Breast (tissue), 4 donors: ENCODE results near the genes TEX10 and NIPSNAP3A.

DNA sequence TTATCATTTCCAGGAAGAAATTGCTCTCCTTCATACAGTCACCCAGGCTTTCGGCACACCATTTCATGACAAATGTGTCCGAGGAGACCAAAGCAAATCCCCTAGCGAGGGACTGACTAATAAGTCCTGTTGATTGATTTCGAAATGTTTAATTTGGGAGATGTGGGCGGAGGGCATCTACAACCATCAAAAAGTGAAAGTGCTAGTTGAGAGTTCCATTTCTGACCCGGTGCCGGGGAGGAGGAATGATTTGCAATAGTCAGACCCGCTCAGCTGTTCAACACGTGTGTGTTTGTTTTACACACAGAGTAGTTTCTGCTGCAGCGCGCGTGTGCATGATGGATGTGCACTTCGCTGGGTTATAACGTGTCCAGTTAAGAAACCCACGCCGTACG lies 908 bp upstream of the NR4A3 start:
- PRO-cap, 3 experiments = peak in 1 of 3 experiments; most common plus-strand start position 255 of the sequence (in 1)
- RRBS = no CpG with 5 or more reads among the region's 17 CpGs

DNA sequence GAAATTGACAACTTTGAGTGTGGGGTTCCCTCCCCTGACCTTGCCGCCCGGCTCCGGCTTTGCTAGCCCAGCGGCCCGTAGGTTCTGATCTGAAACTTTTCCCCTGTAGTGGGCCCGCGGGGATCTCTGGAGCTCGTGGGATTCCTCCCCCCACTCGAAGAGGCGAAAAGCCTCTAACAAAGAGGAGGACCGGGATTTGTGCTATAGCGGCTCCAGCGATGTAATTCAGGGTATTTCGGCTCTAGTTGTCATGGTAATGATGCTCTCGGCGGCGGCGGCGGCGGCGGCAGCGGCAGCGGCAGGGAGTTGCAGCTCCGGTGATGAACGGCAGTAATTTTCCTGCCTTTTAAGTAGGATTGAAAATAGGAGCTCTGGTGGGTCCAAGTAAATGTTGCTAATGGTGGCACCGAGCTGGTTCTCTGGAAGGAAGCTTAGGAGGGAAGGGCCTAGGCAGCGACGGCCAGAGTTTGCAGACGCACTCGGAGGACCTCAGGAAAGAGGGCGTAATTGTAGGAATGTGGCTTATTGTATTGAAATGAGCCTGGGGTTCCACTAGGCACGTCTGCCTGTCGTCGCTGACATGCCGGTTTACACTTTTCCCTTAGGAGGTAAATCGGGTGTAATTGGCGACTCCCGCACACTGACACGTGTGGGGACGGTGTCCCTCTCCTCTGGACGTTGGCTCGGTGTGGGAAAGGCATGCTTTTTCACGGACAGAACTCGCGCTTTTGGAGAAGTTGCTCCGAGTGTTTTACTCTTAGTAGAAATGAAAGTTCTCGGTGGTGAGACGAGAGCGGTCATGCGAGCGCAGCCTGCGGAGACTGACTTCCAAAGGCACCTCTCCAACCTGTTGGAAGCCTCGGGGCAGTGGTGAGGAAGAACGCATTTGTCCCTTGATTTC lies 1.0 kb downstream of the NR4A3 start:
- PRO-cap, 3 experiments = peak in 1 of 3 experiments; most common plus-strand start position 295 of the sequence (in 1); most common minus-strand start position 175 of the sequence (in 1)
- RRBS = 0% methylated on average over 8 of the region's 54 CpGs

DNA sequence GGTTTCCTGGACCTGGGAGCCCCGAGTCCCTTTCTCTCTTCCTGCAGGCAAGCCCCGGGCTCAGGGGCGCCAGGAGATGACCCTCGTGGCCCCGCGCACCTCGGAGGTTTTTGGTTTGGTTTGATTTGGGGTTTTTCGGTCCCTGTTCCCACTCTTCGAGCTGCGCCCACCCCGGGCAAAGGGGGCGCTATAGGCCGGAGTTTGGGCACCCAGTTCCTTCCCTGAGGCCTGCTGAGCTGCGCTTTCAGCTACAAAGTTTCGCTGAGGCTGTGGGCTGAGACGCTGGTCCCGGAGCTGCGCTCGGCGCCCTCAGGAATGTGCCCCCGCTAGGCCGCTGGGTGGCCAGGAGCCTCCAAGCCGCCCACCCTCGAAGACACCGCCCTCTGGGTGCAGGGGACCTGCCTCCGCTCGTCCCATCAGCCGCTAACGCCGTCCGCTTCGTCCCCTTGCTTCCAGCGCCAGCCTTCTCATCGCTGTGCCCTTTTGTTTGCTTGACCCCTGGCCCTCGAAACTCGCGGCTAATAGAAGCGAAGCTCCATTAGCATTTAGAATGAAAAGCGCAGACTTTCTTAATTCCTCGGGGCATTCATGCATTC lies 3.0 kb downstream of the NR4A3 start:
- PRO-cap, 3 experiments = no peak in any of the 3 experiments
- RRBS = 2% methylated on average over 10 of the region's 40 CpGs

GRCh38 chr9:99998420-99999390 lies 92.3 kb downstream of the STX17 start:
- PRO-cap, 3 experiments = no peak in any of the 3 experiments
- RRBS = 93% methylated on average over 6 of the region's 43 CpGs

GRCh38 chr9:99999897-100000471 lies 93.5 kb downstream of the STX17 start:
- PRO-cap, 3 experiments = no peak in any of the 3 experiments
- RRBS = no CpG with 5 or more reads among the region's 6 CpGs

DNA sequence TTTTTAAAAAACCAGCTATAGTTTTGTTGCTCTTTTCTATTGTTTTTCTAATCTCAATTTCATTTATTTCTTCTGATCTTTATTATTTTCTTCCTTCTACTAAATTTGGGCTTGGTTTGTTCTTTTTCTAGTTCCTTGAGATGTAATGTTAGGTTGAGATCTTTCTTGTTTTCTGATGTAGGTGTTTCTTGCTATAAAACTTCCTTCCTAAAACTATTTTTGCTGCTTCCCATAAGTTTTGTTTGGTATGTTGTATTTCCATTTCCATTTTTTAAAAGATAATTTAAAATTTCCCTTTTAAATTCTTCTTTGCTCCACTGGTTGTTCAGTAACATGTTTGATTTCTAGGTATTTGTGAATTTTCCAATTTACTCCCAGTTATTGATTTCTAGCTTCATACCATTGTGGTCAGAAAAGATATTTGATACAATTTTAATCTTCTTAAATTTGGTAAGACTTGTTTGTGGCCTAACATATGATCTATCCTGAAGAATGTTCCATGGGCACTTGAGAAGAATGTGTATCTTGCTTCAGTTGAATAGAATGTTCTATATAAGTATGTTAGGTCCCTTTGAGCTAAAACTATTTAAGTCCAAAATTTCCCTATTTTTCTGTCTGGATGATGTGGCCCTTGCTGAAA lies 94.5 kb downstream of the STX17 start:
- PRO-cap, 3 experiments = no peak in any of the 3 experiments

DNA sequence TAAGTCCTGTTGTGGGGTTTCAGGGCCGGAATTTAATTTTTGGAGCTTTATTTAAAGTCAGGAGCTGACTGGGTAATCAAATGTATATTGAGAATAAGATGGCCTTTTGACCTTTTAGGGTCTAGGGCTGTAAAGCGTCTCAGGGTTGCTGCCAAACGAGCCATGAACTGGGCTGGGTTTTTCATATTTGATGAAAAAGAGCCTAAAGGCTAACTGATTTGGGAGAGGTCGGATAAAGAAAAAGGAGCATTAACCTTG lies 45.2 kb downstream of the INVS start:
- PRO-cap, 3 experiments = no peak in any of the 3 experiments
- RRBS = no CpG with 5 or more reads among the region's 4 CpGs

GRCh38 chr9:100352743-100353225 lies at the start of gene TEX10:
TEX10 (minus strand) TSS chr9:100352942.
- PRO-cap, 3 experiments = peak in 3 of 3 experiments; most common plus-strand start chr9:100353071 (in 3); most common minus-strand start chr9:100352922 (in 3)
- RRBS = 1% methylated on average over 37 of the region's 49 CpGs

DNA sequence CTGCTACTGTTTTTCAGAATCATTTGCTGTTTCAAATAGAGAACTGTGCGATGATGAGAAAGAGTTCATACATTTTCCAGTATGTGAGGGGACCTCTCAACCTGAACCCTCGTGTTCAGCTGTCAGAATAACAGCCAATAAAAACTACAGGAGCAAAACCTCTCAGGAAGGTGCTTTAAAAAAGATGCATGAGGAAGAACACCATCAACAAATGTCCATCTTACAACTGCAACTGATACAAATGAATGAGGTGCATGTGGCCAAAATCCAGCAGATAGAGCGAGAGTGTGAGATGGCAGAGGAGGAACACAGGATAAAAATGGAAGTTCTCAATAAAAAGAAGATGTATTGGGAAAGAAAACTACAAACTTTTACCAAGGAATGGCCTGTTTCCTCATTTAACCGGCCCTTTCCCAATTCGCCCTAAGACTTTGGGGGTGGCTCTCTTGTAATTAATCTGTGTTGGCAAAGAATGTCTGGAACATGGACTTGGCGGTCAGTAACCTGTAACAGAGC lies 22.4 kb upstream of the TMEFF1 start:
- PRO-cap, 3 experiments = no peak in any of the 3 experiments
- RRBS = no CpG with 5 or more reads among the region's 6 CpGs

DNA sequence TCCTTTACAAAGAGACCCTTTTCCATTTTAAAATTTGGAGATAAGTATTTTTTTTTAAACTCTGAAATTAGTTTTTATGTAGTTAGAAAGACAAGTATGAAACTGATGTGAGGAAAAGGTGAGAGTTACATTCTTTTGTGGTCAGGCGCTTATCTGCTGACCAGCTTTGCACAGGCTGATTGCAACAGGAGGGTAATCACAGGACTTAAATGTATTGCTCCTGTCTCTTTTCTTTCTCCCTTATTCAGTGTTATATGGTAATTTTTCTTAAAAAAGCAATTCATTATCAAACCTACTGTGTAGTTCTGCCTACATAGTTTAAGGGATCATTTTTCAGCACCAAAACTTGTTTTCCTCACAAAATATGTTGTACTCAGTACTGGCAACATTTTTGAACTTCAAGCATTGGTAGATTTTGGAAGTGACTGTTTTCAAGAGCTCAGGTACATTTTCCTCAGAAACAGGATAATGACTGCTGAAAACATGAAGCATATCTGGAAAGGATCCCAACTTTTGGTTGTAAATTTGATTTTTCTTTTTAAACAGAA lies 43.3 kb downstream of the TMEFF1 start:
- PRO-cap, 3 experiments = no peak in any of the 3 experiments
- RRBS = no CpG with 5 or more reads among the region's 1 CpG

DNA sequence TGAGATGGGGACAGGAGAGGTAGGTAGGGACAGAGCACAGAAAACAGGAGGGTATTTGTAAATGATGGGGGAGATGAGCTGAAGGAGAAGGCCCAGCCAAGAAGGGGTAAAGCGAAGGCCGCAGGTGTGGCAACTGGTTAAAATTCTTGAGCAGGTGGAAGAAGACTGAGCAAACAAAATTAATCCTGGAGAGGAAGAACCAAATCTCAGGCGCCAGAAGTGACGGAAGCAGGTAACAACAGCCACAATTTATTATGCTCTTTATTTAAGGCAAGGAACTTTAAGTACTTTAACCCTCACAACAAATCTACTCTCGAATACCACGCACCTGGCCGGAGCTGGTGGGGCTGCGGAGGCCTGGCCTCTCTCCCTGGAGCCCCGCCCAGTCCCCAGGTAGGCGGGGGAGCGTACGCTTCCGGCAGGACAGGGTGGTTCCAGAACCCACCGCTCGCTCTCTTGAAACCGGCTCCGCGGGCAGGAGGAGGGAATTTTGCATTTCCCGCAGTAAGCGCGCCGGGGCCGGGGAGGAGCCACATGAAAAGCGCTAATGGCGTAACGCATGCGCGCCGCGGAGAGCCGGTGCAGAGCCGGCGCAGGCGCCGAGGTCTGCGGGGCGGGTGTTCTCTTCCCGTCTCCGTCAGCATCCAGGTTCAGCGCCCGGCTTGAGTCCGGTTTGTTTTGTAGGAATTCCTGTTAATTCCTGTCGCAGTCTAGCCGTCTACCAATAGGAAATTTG lies 20.6 kb downstream of the CAVIN4 start:
- PRO-cap, 3 experiments = peak in 1 of 3 experiments; most common plus-strand start position 595 of the sequence (in 1); most common minus-strand start position 388 of the sequence (in 1)
- RRBS = 2% methylated on average over 32 of the region's 44 CpGs

DNA sequence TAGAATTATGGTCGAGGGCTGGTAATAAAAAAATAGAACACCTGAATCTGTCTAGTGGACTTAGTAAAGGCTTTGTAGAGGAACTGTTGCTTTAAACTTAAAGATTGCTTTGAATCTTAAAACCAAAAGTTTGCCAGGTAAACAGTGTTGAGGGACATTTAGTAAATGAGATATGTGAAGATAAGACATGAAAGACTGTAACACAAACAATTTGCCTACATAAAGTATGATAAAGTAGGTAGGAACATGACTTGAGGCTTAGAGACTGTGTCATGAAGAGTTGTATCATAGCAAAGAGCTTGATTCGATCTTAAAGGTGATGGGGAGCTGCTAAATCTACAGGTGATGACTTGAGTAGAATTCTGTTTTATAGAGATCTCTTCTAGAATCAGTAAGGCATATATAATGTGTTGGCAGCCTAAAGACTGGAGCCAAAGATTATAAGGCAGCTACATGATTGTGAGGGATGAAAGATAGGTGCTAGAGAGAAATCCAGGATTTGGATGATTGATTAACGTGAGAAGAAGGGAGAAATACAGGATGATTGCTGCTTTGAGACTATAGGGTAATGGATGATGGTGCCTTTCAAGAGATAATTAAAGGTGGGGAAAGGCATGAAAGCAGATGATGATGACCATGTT lies 6.3 kb downstream of the ZNF189 start:
- PRO-cap, 3 experiments = no peak in any of the 3 experiments
- RRBS = no CpG with 5 or more reads among the region's 3 CpGs

DNA sequence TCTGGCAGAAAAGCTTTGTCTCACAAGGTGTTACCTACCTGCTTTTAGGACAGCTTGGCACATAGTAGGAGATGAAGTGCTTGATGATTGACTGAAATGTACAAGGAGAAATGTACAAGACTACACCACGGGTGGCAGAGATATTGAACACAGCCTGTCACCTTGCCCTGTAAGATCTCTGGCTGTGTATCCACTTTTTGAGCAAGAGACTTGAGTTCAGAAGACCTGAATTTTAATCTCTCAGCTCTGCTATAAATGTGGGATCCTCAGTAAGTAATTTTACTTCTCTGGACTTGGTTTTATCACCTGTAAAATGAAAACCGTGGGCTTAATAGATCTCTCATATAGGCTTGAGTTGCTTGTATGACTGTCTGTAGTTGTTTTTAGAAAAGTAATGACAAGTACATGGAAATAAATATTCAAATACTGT lies 15.6 kb downstream of the ALDOB start:
- PRO-cap, 3 experiments = no peak in any of the 3 experiments
- RRBS = no CpG with 5 or more reads among the region's 2 CpGs

DNA sequence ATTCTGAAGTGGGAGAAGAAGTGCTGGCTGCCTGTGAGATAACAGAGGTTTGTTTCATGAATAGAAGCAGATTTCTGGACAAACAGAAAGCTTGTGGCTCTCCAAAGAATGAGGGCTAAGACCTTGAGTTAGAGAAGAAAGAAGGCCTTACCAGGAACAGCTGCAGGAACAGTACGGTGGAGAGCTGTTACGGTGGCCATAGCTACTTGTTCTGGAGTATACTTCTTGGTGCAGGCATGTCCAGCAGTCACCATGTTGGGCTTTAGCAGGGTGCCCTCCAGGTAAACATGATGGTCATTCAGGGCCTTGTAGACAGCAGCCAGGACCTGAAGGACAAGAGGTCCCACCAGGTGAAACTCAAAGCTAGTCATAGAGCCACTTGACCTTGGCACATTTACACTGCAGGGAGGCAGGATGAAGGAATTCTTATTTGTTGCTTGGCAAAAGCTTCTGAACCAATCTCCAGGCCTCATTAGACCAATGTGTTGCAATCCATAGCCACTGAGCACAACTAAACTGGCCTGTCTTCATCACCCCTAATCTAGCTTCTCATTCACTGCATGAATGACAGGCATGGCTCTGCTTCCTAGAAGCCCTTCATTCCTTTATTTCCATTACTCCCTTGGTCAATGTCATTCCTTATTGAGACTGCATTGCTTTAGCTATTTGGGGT lies 10.1 kb downstream of the ALDOB start:
- PRO-cap, 3 experiments = no peak in any of the 3 experiments
- RRBS = no CpG with 5 or more reads among the region's 2 CpGs

- PRO-cap, 3 experiments = no peak in any of the 3 experiments
- RRBS = 3% methylated on average over 4 of the region's 8 CpGs
These were observed 193.7 kb downstream of the CYLC2 start for GRCh38 chr9:103188948-103189184.

GRCh38 chr9:104747327-104748627 lies at the start of gene NIPSNAP3A:
NIPSNAP3A (plus strand) TSS chr9:104747683.
- PRO-cap, 3 experiments = peak in 3 of 3 experiments; most common plus-strand start chr9:104747737 (in 3); most common minus-strand start chr9:104747655 (in 2)
- RRBS = 2% methylated on average over 34 of the region's 93 CpGs

GRCh38 chr9:104748628-104749177 lies 1.2 kb downstream of the NIPSNAP3A start:
- PRO-cap, 3 experiments = peak in 3 of 3 experiments; most common minus-strand start chr9:104748729 (in 3)
- RRBS = no CpG with 5 or more reads among the region's 7 CpGs

DNA sequence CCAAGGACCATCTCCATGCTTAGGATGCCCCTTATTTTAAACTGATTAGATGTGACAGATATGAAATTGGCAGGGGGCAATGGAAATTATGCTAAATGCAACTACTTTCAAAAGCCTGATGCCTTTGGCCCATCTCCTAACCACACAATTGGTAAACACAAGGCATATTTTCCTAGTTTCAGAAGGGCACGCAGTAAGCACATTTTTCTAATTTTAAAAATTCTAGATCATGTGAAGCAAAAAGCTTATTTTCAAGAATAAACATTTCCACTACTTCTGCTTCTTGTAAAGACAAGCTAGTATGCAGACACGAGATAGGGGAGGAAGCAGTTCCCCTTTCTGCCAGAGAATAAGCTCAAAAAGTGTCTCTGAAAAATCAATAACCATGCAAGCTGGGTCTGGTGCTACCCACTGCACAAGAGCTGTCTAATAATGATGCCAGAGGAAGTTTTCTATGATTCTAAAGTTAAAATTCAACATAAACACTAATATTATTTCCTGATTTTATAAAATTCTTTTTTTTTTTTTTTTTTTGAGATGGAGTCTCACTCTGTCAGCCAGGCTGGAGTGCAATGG lies 67.6 kb downstream of the ABCA1 start:
- PRO-cap, 3 experiments = no peak in any of the 3 experiments
- RRBS = no CpG with 5 or more reads among the region's 2 CpGs

DNA sequence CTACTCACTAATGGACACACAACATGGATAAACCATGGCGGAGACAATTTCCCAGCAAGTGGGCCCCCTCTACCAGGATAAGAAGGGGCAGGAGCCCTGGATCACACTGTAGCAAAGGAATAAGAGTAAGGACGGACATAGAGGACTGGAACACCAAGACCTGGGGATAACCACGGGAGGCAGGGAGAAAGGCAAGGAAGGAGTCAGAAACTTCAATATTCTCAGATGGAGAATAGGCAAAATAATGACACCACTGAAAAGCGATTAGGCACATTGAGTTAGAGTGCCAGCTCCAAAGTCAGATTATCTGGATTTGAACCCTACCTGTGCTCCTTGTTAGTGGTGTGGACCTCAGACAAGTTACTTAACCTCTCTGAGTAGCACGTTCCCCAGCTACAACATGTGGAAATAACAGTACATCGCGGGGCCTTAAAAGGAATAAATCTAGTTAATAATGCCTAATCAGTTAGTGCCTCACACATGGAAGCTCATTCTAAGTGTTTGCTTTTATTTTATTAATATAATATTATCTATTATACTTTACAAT lies 26.4 kb downstream of the ABCA1 start:
- PRO-cap, 3 experiments = no peak in any of the 3 experiments
- RRBS = no CpG with 5 or more reads among the region's 7 CpGs

- PRO-cap, 3 experiments = no peak in any of the 3 experiments
- RRBS = no CpG with 5 or more reads among the region's 12 CpGs
These were observed 24.4 kb downstream of the ABCA1 start for GRCh38 chr9:104903228-104904218.